ENCODE measurements around the genes ZNF467 and ZNF775.

GRCh38 chr7:149250146-149250565, 10.7 kb downstream of the ZNF212 start:
- PRO-cap = no peak

DNA sequence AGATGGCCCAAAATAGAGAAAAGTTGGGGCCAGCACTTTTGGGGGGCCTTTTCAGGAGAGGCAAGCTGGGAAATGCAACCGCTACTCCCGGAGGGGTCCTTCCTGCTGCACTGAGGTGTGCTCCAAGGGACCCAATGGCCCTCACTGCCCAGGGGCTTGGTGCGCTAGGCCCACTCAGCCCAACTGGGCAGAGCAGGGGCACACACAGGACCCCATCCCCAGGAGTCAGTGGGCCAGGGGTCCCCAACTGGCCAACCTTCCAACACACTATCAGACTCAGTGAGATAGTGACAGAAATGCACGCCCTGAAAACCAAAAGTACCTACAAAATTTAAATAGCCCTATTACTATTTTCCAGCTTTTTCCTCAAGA, 12.9 kb upstream of the ZNF777 start:
- PRO-cap = no peak

DNA sequence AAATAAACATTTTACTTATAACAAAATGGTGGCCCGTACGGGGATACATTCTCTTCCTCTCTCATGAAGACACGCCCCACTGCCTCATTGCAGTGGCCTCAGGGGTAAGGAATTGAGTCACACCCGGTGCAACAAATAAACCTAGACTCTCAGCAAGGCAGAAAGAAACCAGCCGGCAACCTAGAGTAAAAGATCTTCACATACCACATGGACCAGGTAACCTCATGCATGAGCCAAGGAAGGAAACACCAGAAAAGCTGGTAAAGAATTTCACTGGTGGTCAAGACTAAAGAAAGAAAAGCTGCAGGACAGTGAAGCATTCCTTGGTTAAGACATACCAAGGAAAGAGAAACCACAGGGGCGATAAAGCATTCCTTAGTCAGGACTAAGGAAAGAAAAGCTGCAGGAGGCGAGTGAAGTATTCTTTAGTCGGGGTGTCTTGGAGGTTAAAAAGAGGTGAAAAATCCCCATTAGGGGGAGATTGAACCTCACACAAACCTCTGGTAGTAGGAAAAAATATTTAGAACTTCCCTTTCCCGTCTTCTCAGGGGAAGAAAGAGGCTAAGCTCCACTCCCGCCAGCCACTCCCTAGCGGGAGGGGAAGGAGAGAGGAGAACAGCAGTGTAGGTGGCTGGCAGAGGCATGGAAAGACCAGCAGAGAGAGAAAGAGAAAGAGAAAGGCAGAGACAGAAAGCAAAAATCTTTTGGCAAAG, 71.9 kb upstream of the ZNF746 start:
- PRO-cap = no peak

DNA sequence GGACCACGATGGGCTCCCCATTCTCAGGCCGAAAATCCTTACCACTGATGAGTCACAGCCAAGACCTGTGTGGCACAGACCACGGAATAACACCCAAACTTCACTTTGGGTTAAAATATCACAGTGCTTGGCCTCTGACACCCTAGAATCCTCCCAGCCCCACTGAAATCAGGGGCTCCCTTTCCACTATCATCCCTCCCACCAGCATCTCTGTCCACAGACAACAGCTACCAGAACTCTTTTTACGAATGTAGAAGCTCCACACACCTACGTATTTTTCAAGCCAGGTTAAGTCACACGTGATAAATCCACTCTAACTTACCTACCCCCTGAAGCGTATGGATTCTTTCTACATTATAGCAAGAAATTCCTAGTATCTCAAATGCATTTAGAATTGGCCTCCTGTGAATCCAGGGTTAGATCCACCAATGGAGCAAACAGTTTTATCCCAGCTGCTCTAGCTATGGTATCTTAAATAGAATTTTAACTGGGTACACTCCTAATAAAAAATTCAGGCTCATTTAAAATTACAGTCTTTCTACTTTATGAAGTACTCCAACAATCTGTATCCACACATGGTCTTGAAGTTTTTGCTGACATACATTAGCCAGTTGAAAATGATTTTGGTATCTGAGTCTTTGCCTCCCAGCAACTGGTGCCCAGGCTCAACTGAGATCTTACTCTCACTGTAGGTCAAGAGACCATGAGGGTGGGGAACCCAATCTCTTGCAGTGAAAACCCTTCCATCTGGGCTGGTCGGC, 104.9 kb upstream of the KRBA1 start:
- PRO-cap = no peak

DNA sequence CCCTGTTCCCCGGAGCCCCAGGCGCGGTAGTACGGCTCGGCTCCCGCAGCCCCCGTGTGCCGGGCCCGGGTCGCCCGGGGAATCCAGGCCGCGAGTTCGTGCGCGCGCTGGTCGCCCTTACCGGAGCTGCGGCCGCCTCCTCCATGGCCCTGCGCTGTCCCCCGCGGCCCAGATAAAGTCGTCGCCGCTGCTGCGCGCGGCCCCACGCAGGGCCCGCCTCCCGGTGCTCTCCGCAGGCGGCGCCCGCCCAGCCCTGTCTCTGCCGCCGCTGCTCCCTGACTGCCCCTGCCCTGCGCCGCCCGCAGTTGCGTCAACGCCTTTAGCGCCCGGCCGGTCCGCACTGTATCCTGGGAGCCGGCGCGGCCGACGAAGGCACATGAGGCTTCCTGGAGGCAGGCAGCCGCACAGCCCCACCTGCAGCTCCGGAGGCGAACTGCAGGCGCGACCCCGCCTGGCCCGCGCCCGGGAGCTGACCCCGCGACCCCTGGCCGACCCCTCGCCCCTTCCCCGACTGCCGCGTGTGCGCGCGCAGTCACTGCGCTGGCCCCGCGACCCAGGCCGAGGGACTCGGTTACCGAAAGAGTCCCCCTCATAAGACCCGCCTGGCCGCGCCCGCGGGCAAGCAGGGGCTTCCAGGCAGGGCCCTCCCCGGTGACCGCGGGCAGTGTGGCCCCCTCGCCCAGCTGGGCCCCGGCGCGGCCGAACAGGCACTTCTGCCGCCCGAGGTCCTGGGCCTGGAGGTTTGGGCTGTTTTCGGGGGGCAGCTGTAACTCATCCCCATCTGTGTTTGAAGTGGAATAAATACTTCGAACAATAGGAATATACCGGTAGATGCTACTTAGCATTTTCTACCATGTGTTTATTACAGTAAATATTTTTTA, 90.1 kb upstream of the KRBA1 start:
- PRO-cap = unidirectional peak, minus-strand start at position 281 of the sequence

GRCh38 chr7:149625508-149626403, 89.0 kb upstream of the KRBA1 start:
- PRO-cap = no peak

- PRO-cap = no peak
These were observed 50.1 kb upstream of the KRBA1 start for GRCh38 chr7:149664695-149664918.

DNA sequence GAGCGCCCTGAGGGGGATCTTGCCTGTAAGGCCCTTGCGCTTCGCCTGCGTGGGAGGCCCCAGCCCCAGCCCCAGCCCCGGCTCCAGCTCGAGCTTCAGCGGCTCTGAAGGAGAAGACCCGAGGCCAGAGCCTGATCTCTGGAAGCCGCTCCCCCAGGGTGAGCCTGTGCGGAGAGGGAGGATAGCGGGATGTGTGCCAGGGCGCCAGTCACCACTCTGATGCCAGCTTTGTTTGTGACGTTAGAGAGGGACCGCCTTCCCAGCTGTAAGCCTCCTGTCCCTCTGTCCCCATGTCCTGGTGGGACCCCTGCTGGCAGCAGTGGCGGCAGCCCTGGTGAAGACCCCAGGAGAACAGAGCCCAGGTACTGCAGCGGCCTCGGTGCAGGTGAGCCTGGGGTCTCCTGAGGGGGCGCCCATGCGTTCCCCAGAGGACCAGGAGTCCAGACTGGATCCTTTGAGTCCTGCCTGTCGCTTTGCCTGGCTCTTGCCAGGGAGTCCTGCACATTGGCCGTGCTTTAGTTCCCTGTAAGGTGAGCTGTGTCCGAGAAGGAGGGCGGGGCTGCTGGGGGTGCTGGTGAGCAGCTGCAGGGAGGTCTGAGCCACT, 15.5 kb downstream of the KRBA1 start:
- PRO-cap = no peak

GRCh38 chr7:149733113-149733739, 18.5 kb downstream of the KRBA1 start:
- PRO-cap = no peak

DNA sequence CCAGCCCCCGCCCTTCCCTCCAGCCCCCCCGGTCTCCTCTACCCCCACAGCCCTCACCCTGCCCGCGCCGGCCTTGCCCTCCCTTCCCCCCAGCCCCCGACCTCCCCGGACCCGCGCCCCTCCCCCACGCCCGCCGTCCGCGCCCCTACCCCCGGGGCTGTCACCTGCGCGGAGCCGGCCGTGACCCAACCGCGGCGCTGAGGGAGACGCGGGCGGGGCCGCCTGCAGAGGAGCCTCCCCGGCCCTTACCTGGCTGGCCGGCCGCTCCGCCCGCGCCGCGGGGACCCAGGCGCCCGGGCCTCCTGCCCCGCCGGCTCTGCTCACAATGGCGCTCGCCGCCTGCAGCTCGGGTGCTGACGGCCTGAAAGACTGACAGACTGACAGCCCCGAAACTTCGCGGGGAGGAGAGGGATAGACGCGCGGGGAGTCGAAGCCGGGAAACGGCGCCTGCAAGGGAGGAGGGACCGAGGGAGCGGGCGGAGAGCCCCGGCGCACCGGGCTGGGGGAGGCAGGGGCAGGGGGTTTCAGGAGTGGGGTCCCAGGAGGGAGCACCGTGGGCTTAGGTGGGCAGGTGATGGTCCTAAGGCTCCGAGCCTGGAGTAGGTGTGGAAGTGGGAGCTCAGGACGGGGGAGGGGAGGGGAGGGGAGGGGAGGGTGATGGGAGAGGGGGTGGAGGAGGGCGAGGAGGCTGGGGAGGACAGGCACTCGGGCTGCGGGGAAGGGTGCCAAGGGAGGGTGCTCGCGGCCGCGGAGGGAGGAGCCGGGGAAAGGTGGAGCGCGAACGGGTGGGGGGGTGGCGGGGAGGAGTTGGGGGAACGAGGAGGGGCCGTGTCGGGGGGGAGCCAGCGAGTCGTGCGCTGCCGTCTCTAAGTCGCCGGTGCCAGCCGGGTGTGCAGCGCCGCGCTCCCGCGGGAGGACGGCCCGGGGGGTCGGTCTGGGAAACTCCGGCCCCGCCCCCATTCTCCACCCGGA, at the start of gene ZNF467:
ZNF467 (minus strand) TSS at position 730 of the 972 bp plus-strand sequence.
- PRO-cap = bidirectional peak, plus-strand start at position 869 of the sequence, minus-strand start at position 712 of the sequence

- PRO-cap = no peak
These were observed 16.6 kb downstream of the ZNF862 start for GRCh38 chr7:149854709-149855262.

GRCh38 chr7:149883409-149883768, 9.6 kb downstream of the ATP6V0E2 start:
- PRO-cap = no peak

GRCh38 chr7:150168087-150168986, 154.8 kb upstream of the LRRC61 start:
- PRO-cap = no peak

DNA sequence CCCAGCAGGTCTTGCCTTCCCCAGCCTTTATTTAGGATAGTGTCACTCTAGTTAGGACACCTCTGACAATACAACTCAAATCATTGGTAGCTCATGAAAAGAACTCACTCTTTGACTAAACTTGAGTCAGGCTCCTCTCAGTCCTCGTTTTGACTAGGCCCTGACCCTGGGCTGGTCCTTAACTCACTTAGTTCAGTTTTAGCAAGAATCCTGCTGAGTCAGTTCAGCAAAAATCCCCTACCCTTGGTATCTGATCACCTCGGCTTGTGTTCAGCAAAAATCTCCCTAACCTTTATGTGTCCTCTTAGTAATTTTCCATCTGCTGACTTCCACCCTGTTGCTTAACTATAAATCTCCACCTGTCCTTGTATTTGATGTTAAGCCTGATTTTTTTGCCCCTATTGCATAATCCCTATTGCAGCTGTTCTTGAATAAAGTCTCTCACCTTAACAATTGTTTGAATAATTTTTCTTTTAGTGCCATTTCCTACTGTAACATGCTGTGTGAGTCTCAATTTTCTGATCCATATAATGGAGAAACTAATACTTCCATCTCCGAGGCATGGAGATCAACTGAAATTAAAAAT, 2.2 kb upstream of the LRRC61 start:
- PRO-cap = no peak

GRCh38 chr7:150336809-150337034, 4.7 kb downstream of the RARRES2 start:
- PRO-cap = no peak

DNA sequence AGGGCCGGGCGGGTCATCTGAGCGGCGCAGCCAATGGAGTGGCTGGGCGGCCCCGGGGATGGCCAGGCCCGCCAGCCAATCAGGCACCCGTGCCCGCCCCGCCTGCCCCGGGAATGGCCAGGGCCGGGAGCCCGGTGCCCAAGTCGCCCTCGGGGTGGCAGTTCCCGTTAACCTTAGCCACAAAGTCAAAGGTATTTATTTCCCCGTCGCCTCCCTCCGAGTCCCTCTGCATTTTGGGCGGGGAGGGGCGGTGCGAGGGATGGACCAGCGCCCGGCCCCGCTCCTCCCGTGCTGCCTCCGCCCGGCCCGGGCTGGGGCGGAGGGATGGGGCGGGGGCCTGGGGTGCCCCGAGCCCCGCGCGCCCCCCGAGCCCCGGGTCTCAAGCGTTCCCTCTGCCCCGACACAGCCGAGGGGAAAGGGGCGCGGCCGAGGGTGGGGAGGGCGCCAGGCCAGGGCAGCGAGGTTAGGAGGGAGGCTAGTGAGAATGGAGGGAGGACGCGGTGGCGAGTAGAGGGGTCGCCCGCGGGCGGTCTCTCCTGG, at the start of gene ZNF775:
ZNF775 (plus strand) TSS at position 129 of the 540 bp plus-strand sequence.
- PRO-cap = bidirectional peak, plus-strand start at position 160 of the sequence, minus-strand start outside the sequence

DNA sequence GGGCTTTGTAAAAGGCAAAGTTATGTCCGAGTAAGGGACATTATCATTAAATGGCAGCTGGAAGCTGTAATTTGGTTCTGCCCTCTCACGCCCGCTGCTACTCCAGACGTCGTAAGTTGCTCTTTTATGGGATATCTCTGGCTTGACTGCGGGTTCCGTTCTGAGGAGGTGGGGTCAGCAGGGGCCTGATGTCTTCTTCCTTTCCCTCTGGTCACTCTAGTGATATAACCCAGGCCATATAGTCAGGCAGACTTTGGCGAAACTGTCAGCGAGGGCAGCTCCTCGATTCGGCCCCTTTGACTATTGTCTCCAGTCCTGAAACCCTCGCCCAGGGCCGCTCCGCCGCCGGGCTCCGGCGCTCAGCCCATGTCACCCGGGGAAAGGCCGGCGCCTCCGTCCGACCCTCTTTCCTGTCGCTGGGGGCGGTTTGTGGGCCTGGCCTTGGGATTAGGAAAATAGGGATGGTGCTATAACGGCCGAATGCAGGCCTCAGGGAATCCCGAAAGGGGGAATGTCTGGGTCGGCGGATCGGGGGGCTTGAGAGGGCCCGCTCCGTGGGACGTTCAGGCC, 829 bp upstream of the ENSG00000284691 start:
- PRO-cap = unidirectional peak, plus-strand start at position 127 of the sequence; bidirectional peak, plus-strand start at position 306 of the sequence, minus-strand start at position 295 of the sequence

- PRO-cap = no peak
These were observed 2.8 kb downstream of the ENSG00000284691 start for GRCh38 chr7:150408227-150408640.

GRCh38 chr7:150408659-150409447, 3.4 kb downstream of the ENSG00000284691 start:
- PRO-cap = bidirectional peak, plus-strand start at chr7:150408907, minus-strand start at chr7:150408942

DNA sequence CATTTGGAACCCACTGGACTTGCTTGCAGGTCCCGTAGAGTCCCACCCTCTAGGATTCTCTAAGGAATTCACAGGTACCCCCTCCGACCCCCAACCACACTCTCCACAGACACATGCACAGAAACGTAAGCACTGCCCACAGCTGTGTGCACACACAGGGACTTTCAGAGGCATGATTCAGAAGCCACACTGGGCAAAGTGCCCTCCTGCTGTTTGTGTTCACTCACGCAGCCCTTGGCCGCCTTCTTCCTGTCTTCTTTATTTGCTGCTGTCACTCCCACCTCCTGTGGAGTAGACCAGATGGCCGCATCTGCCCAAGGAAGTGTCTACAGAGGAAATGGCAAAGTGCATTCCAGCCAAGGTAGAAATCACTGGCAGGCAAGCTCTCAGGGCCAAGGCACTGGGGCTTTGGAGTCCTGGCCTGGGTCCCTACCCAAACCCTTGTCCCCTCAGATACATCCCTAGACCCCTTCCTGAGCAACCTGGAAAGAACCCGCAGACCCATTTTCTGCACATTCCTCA, 21.7 kb upstream of the GIMAP8 start:
- PRO-cap = no peak

Measured in colic lymph node (tissue), 1 donor.